Prostate gland (tissue), 2 donors: ENCODE measurements around a stretch of chr4.

- PRO-cap = no peak
- RAMPAGE, long total RNA, 2 experiments = no peak in any of the 2 experiments
Observed at GRCh38 chr4:38661449-38661938, 2.5 kb upstream of the KLF3 start.

GRCh38 chr4:38678628-38679329 lies 14.8 kb downstream of the KLF3 start:
- PRO-cap = no peak
- RAMPAGE, long total RNA, 2 experiments = no peak in any of the 2 experiments

GRCh38 chr4:38688380-38689047 lies 24.5 kb downstream of the KLF3 start:
- PRO-cap = no peak
- RAMPAGE, long total RNA, 2 experiments = no peak in any of the 2 experiments

DNA sequence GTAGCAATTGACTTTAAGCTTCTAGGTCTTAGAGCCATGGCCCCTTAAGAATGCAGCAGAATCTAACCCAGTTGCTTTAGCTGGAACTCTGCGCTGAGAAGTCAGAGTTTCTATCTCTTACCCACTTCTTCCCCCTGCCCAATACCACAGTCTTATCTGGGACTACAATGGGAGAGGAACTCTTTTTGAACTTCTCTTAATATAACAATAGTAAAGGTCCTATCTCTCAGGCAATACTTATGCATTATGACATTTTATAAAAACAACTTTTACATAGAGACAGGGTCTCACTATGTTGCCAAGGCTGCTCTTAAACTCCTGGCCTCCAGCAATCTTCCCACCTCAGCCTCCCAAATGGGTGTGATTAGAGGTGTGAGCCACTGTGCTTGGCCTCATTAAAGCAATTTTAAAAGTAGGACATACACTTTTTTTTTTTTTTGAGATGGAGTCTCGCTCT lies 1.8 kb downstream of the TLR10 start:
- PRO-cap = no peak
- RAMPAGE, long total RNA, 2 experiments = no peak in any of the 2 experiments

- PRO-cap = no peak
- RAMPAGE, long total RNA, 2 experiments = no peak in any of the 2 experiments
Observed at GRCh38 chr4:38922565-38923164, 55.1 kb downstream of the FAM114A1 start.

- PRO-cap = no peak
- RAMPAGE, long total RNA, 2 experiments = no peak in any of the 2 experiments
Observed at GRCh38 chr4:38965163-38965682, 67.0 kb downstream of the TMEM156 start.

DNA sequence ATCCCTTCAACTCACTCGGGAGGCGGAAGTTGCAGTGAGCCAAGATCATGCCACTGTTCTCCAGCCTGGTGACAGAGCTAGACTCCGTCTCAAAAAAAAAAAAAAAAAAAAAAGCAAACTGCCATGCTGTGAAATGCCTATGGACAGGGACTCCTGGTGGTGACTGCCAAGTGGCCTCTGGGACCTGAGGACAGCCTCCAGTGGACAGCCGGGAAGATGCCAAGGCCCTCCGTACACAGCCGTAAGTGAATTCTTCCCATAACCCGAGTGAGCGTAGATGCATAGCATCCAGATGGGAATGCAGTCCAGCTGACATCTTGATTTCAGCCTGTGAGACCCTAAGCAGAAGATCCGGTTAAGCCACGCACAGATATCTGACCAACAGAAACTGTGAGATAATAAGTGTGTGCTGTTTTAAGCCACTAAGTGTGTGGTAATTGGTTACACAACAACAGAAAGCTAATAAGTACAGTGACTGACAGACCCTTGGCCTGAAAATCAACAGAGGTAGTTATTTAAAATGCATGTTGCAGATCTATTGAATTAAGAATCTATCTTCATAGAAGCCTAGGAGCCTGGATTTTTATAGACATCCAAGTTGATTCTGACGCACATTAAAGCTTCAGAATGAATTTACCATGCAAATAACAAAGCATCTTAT lies 55.9 kb downstream of the TMEM156 start:
- PRO-cap = no peak
- RAMPAGE, long total RNA, 2 experiments = no peak in any of the 2 experiments

DNA sequence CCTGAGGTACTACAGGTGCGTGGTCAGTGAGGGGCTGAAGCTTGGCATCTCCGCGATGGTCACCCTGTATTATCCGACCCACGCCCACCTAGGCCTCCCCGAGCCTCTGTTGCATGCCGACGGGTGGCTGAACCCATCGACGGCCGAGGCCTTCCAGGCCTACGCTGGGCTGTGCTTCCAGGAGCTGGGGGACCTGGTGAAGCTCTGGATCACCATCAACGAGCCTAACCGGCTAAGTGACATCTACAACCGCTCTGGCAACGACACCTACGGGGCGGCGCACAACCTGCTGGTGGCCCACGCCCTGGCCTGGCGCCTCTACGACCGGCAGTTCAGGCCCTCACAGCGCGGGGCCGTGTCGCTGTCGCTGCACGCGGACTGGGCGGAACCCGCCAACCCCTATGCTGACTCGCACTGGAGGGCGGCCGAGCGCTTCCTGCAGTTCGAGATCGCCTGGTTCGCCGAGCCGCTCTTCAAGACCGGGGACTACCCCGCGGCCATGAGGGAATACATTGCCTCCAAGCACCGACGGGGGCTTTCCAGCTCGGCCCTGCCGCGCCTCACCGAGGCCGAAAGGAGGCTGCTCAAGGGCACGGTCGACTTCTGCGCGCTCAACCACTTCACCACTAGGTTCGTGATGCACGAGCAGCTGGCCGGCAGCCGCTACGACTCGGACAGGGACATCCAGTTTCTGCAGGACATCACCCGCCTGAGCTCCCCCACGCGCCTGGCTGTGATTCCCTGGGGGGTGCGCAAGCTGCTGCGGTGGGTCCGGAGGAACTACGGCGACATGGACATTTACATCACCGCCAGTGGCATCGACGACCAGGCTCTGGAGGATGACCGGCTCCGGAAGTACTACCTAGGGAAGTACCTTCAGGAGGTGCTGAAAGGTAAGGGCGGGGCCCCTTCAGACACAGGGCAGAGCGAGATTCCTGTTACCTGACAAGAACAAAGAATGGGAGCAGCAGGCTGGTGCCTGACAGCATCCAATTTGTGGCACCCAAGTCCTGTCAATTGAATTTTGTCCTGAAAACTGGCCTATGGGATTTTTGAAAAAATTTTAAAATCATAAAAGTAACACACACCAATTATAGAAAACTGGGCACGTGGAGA lies 11.8 kb downstream of the RPL9 start:
- PRO-cap = unidirectional peak, minus-strand start at position 841 of the sequence
- RAMPAGE, long total RNA, 2 experiments = no peak in any of the 2 experiments

DNA sequence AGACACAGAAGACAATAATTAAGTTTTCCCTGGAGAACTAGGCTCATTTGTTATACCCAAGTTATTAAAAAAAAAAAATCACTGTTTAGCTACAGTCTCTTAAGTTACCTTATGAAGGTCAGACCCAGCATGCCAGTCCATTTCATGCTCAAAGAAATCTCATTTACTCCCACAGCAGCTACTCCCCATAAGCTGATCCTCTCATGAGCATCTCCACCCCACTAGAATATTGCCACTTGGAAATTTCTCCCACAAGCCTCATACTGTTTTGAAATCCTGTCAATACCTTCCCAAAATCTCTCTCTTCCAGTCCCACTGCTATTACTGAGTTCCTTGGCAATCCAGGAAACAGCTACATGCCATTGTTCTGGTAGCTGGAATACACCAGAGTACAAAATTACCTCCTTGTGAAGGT lies 6.7 kb downstream of the RPL9 start:
- PRO-cap = no peak
- RAMPAGE, long total RNA, 2 experiments = no peak in any of the 2 experiments

GRCh38 chr4:39459147-39459730 lies 383 bp downstream of the LIAS start:
- PRO-cap = no peak
- RAMPAGE, long total RNA, 2 experiments = no peak in any of the 2 experiments

DNA sequence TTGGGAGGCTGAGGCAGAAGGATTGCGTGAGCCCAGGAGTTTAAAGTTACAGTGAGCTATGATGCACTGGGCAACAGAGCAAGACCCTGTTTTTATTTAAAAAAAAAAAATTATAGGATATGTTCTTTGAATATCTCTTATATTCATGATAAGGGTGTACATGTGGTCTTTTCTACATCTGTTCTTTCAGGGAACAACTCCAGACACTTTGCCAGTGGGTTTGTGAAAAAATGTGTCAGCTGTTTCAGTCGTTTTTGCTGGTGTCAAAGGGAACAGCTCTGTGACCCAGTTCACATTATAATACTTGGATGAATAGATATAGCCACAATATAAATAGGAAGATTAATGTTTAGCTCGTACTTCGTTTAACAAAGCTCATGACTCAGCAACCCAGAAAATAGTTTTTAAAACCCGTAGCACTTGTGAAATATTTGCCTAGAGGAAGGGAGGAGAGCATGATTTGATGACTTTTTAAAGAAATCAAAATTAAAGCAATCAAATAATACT lies 7.8 kb downstream of the LIAS start:
- PRO-cap = no peak
- RAMPAGE, long total RNA, 2 experiments = no peak in any of the 2 experiments

DNA sequence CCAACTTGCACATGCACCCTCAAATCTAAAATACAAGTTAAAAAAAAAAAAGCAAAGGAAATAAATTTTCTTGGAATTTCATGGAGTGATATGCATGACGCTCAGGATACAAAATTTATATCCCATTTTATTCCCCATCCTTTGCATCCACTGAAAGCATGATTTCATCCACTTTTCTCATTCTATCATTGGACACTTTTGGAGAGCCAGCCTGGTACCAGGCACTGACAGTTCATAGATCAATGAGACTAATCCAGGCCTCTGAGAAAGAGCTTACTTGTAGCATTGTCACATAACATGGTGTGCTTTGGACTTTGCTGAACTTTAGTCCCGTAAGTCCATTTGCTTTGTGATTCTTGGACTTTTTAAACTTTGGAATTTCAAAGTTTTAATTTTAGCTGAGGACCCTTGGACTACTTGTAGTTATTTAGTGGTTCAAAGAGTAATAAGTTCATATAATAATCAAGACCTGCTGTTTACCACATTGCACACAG lies 11.5 kb downstream of the LIAS start:
- PRO-cap = no peak
- RAMPAGE, long total RNA, 2 experiments = no peak in any of the 2 experiments

DNA sequence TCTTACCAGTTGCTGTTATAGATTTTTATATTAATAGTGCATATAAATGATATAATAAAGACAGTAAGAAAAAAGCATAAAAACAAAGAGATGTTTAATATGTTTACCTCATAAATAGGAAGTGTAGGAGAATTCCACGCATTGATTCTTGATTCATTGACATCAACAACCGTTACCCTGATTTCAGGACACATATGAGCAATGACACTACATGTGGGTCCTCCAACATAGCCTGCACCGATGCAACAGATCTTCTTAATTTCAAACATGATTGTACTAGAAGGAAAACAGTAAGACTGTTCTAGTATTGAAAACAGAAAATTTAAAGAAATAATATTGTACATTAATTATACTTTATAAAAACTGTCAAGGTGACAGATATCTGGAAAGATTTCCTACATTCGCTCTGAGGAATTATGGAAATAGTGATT lies 6.0 kb downstream of the UGDH start:
- PRO-cap = no peak
- RAMPAGE, long total RNA, 2 experiments = no peak in any of the 2 experiments

DNA sequence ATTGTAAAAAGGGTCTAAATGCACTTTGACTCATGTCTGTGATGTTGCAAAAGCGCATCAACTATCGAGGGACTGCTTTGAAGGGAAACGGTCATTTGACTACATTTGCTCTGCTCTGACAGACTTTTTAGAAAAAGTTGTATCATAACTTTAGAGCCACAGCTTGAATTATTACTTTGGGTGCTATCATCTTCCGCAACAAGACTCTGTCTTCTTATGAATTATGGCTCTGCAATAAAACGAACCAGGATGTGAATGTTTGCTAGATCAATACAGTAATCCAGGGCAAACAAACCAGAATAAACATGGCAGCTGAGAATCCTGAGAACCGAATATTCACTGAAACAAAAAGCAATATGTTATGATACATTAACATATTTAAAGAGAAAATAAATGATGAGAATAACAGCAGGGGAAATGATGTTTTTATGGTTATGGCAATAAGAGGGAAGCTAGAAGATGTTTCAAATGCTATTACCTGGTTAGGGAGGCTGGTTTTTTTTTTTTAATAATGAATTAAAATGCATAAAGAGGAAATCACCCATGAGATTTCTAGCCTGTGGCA lies 5.3 kb upstream of the RHOH start:
- PRO-cap = no peak
- RAMPAGE, long total RNA, 2 experiments = no peak in any of the 2 experiments

DNA sequence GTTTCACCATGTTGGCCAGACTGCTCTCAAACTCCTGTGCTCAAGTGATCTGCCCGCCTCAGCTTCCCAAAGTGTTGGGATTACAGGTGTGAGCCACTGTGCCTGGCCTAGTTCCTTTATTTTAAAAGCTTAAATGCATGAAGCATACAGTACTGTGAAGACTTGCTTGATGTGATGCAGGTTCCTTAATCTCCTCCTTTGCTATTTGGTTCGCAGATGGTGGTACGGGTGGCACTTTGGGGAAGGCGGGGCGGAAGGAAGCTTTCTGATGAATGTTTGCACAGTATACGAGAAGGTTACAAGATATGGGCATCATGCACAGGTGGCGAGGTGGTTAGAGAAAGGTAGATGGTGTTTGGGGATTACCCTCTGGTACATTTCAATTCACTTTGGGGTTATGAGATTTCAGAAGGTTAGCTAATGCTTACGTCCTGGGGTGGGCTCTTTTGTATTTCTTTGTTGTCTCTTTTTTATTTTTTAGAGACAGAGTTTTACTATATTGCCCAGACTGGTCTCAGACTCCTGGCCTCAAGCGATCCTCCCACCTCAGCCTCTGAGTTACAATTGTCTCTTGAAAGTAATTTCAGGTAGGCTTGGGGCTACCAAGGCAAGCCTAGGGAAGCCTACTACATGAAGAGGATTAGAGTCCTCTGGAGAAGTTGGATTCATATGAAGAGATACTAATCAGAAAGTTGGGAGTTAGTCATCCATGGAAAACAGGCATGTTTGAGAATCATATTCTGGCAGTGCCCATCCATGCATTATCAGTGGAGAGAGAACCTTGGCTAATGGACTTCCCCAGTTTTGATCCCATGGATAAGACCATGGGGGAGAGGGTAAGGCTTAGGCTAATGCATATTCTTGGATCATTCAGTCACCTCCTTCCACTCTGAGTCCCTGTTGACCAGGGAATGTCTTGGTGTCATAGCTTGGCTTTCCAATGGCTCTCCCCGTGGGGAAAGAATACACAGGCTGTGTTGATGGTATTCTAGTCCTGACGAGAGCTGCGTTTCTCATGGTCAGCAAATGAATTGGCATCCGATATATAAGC lies 17.4 kb downstream of the RHOH start:
- PRO-cap = no peak
- RAMPAGE, long total RNA, 2 experiments = no peak in any of the 2 experiments

GRCh38 chr4:40270651-40271108 lies 64.5 kb upstream of the CHRNA9 start:
- PRO-cap = no peak
- RAMPAGE, long total RNA, 2 experiments = no peak in any of the 2 experiments

DNA sequence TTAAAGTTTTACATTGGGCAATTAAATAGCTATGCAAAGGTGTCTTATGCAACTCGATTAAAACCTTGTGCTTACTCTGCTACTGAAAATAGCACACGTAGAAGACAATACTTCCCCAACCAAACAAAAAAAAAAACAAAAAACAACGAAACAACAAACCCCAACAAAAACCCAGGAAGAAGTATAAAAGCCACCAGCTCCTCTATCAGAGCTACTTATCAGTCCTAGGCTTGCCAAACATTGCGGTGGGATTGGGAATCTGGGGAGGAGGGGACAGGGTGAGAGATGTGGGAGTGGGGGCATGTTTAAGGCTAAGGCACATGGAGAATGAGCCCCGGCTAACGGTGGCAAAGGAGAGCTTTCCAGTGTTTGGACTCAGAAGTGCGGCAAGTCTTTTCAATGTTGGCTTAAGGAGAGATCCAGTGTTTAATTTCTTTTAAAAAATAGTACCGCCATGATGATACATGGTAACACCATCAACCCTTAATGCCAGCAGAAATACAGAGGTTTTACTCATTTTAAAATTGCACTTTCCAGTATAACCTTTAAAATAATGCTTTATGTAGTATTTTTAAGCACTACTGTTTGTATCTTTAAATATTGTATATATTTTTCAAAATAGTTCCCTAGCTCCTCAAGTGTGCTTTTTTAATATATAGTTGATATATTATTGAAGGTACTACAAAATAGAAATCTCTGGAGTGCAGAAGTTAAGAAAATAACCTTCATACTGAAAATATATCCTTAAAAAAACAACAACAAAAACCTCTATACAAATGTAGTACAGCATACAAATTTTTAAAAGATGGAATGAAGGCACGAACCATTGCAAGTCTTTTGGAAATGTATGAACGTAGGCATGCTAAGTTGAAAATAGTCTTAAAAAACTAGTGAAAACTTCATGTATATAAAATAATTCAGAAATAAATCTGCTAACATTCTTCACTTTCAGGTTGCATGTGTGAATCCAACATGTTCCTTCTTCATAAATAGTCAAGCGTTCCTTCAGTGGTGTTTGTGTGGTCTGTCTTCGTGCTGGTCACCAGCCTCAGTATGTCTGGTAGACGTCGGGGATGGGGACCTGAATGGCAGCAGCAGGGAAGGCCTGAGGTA lies 90.1 kb downstream of the CHRNA9 start:
- PRO-cap = no peak
- RAMPAGE, long total RNA, 2 experiments = no peak in any of the 2 experiments

GRCh38 chr4:40471718-40472220 lies 136.6 kb downstream of the CHRNA9 start:
- PRO-cap = no peak
- RAMPAGE, long total RNA, 2 experiments = no peak in any of the 2 experiments

- PRO-cap = unidirectional peak, plus-strand start at chr4:40588213
- RAMPAGE, long total RNA, 2 experiments = no peak in any of the 2 experiments
Observed at GRCh38 chr4:40587741-40588403, 41.8 kb downstream of the RBM47 start.

DNA sequence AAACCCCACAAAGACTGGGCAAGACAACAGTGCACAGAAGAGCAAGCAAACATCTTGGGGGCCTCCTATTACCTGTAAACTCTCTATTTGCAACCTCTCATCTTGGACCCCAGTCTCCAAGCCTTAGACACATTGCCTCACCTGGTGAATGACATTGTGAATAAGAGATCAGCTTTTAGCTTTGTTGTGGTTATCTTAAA lies 39.4 kb downstream of the RBM47 start:
- PRO-cap = no peak
- RAMPAGE, long total RNA, 2 experiments = no peak in any of the 2 experiments